GM23338 (cell line): ENCODE results near the genes LY6G6C, C4B and EGFL8.

DNA sequence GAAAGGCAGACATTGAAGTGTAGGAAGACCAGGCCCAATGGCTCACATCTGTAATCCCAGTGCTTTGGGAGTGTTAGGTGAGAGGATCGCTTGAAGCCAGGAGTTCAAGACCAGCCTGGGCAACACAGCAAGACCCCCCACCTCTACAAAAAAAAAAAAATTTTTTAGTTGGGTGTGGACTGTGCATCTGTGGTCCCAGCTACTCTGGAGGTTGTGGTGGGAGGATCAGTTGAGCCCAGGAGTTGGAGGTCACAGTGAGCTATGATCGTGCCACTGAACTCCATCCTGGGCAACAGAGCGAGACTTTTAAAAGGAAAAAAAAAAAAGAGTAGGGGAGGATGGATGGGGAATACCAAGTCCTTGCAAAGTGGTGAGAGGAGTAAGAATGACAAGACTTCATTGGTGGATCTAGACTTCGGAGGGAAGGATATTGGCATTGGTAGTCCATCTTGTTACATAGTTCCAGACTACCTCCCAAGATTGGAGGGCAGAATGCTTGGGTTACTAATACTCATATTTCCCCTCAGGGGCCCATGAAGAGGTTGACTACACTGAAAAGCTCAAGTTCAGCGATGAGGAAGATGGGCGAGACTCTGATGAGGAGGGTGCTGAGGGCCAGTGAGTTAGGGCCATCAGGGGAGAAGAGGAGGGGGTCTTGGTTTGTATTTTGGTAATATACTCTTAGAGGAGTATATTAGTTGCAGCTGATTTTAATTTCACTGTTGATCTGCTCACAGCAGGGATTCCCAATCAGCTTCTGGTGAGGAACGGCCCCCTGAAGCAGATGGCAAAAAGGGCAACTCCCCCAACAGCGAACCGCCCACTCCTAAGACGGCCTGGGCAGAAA lies 6.0 kb downstream of the PRRC2A start:
- PRO-cap: no peak
- RAMPAGE, long total RNA: no peak

GRCh38 chr6:31629515-31630166 lies 9.1 kb downstream of the PRRC2A start:
- PRO-cap: no peak
- RAMPAGE, long total RNA: no peak

GRCh38 chr6:31636044-31636502 lies 15.6 kb downstream of the PRRC2A start:
- PRO-cap: no peak
- RAMPAGE, long total RNA: no peak

DNA sequence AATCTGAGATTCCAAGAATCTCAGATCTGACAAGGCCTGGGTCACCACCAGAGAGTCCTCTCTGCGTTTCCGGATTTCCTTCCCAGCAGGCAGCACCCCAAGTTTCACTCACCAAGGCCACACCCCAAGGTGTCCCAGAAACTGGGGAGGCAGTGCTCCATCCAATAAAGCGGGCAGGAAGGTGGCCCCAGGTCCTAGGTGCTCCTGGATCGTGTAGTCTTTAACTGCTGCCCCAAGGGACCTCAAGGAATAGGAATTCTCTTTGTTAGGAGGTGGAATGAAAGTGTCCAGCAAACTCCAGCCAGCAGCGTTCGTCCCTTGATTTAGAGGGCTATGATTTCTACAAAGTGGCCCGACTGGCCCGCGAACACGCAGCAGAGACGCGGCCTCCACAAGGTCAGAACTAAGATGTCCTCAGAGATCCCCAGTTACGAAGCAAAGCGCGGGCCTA lies 344 bp downstream of the C6orf47 start:
- PRO-cap: bidirectional peak, plus-strand start at position 197 of the sequence, minus-strand start at position 253 of the sequence
- RAMPAGE, long total RNA: no peak

DNA sequence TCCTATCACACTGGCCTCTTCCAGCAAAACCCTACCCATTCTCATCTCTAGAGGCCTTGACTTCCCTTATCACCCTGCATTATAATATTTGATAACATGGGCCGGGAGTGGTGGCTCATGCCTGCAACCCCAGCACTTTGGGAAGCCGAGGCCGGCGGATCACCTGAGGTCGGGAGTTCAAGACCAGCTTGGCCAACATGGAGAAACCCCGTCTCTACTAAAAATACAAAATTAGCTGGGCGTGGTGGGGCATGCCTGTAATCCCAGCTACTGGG lies 679 bp upstream of the C6orf47 start:
- PRO-cap: no peak
- RAMPAGE, long total RNA: no peak

DNA sequence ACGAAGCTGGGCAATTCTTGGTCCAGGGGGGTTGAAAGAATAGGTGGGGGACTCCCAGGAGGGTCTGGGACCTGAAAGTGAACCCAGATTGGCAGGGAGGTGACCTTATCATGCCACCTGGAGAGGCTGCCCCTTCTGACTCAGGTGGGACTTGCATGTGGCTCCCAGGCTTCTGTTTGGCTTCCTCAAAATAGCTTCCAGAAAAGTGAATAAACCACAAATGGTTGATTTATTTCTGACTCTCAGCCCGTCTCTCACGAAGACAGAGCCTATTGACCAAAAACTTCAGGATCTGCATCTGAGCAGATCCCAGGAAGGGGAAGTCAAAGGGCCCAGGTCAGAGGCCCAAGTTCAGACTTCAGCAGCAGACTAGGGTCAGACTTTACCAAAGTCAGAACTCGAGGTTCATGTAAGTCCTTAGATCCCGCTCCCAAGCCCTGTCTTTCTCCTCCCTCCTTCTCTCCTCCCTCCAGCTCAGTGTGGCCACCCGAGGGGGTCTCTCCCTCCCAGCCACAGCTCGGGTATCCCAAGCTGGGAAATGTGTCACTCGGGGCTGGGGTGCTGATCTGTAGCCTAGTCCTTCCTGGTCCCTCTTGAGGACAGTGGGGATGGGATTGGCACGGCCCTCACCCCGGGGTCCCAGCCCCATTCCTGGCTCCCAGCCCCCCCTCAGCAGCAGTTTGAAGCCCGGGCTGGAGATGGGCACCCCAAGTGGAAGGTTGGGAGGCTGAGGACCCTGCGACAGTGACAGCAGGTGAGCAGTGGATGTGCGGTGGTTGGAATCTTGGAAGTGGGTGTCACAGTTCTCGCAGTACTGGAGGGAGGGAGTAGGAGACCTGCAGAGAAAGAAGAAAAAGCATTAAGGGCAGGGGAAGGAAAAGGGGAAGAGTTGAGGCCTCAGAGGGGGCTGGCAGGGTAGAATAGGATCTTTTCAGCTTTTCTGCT lies 1.6 kb upstream of the C6orf47 start:
- PRO-cap: no peak
- RAMPAGE, long total RNA: no peak

GRCh38 chr6:31711106-31711689 lies 4.0 kb upstream of the LY6G6D start:
- PRO-cap: no peak
- RAMPAGE, long total RNA: no peak

DNA sequence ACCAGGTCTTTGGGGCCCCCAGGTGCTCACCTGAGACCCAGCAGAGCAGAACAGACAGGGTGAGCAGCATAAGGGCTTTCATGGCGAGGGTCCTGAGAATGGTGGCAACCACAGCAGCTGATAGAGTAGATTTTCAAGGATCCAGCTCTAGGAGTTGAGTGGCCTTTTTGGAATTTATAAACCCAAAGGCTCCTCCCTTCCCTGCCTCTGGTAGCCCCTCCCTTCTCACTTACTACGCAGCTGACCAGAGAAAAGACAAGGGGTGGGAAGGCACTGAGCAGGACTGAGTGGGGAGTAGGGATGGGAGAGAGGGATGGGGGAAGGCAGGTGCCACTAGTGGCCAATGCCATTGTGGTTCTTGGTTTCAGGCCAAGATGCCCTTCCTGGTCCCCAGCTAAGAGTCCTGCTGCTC lies at the start of gene LY6G6C:
TSS of gene LY6G6C (minus strand) at position 149 of the 412 bp plus-strand sequence.
- PRO-cap: no peak
- RAMPAGE, long total RNA: no peak

- PRO-cap: bidirectional peak, plus-strand start at chr6:31729912, minus-strand start at chr6:31729792; bidirectional peak, plus-strand start at chr6:31730434, minus-strand start at chr6:31730178
- RAMPAGE, long total RNA: no peak
Measured at GRCh38 chr6:31729716-31730331, 725 bp upstream of the DDAH2 start.

- PRO-cap: bidirectional peak, plus-strand start at chr6:31794639, minus-strand start at chr6:31794416; bidirectional peak, plus-strand start at chr6:31794857, minus-strand start at chr6:31794742; bidirectional peak, plus-strand start at chr6:31795185, minus-strand start at chr6:31794917
- RAMPAGE, long total RNA: start-site peak on the minus strand at chr6:31795009-31795106, 89 and 62 reads in 2 replicates
Measured at GRCh38 chr6:31794496-31795316, 846 bp downstream of the VARS1 start.

- PRO-cap: no peak
- RAMPAGE, long total RNA: no peak
Measured at GRCh38 chr6:31838965-31840274, 11.9 kb downstream of the HSPA1B start.

GRCh38 chr6:31902398-31902629 lies 428 bp upstream of the ZBTB12 start:
- PRO-cap: bidirectional peak, plus-strand start at chr6:31902421, minus-strand start at chr6:31902085
- RAMPAGE, long total RNA: no peak

DNA sequence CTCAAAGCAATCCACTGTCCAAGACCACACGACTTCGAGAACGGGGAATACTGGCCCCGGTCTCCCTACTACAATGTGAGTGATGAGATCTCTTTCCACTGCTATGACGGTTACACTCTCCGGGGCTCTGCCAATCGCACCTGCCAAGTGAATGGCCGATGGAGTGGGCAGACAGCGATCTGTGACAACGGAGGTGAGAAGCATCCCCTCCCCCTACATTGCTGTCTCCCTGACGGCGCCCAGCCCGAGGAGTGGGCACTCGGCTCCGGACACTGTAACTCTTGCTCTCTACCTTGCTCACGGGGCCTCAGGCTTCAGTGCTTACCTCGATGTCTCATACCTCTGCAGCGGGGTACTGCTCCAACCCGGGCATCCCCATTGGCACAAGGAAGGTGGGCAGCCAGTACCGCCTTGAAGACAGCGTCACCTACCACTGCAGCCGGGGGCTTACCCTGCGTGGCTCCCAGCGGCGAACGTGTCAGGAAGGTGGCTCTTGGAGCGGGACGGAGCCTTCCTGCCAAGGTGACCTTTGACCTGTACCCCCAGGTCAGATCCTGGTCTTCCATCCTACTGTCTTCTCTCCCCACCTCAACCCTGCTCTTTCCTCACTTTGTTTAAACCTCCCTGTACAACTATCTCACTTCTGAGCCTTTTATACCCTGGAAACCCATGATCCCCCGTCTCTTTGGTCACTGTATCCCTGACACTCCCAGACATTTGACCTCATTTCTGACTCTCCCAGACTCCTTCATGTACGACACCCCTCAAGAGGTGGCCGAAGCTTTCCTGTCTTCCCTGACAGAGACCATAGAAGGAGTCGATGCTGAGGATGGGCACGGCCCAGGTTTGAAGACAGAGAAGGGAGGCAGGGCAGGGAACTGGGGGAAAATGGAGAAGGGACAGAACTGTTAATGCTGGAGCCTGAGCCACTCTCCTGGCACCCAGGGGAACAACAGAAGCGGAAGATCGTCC lies 1.4 kb downstream of the CFB start:
- PRO-cap: no peak
- RAMPAGE, long total RNA: no peak

DNA sequence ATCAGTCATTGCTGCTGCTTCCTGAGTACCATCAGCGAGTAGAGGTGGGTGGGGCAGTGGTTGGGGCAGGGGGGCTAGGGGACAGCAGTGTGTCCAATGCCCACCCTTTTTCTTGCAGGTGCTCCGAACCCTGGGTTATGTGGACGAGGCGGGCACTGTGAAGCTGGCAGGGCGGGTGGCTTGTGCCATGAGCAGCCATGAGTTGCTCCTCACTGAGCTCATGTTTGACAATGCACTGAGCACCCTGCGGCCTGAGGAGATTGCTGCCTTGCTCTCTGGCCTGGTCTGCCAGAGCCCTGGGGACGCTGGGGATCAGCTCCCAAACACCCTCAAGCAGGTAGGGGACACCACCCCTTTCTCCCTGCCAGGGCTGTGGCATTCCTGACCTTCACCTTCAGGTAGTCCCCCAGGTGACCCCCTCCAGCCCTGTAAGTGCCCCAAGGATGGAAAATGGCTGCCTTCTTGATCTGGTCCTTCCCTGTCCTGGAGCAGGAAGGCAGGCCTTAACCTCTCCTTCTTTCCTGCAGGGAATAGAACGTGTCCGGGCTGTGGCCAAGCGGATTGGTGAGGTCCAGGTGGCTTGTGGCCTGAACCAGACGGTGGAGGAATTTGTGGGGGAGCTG lies 3.1 kb downstream of the DXO start:
- PRO-cap: no peak
- RAMPAGE, long total RNA: no peak

DNA sequence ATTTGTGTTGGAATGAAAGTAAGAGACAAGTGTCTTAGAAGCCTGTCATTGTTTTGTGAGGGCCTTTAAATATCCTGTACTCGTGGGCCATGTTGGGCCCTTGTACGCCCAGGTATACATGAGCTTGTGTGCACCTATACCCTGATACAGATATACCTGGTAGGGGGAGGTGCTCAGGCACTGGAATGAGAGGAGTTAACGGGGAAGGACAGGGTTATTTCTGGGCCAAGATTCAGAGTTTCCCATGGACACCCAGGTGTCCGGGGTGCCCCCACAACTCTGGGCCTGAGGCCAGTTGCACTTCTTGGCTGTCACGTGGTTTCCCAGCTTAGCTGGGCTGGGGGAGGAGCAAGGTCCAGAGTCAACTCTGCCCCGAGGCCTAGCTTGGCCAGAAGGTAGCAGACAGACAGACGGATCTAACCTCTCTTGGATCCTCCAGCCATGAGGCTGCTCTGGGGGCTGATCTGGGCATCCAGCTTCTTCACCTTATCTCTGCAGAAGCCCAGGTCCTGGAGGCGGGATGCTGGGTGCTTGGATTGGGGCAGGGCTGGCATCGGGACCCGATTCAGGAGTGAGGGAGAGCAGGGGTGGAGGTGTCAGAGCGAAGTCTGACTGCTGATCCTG lies at the start of gene C4B:
TSS of gene C4B (plus strand) at position 391 of the 624 bp plus-strand sequence.
- PRO-cap: no peak
- RAMPAGE, long total RNA: no peak

DNA sequence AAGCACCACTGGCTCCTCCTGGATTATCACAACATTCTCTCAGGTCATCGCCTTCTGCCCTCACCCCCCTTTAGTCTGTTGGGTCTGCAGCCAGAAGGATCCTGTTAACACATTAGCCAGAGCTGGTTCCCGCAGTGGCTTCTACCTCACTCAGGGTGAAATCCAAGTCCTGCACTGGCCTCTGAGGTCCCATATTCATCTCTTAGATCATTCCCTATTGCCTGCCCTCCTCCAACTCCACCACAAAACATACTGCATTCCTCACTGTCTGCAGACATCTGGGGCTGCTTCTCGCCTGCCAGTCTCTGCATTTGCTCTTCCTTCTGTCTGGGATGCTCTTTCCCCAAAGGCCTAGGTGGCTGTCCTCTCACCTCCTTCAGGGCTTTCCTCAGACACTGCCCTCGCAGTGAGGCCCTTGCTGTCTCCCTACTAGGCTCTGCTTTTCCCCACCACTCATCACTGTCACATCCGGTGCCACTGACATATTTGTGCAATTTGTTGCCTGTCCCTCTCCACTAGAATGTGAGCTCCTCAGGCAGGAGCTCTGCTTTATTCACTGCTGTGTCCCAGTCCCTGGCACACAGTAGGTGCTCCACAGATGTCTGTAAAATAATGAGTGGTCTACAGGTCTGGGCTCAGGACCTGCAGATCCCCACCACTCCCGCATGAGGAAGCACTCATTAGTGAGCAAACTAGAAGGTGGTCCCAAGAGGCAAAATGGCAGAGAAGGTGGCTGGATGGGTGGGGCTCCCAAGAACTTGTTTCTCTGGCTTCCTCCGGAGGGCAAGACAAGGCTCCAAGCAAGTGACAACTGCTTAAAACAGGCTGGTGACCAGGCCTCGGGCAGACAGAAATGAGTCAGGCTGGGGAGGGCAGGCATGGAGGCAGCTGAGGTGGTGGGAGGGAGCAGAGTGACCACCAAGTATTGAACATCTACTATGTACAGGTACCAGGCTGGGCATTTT lies 33.7 kb downstream of the TNXB start:
- PRO-cap: no peak
- RAMPAGE, long total RNA: no peak

DNA sequence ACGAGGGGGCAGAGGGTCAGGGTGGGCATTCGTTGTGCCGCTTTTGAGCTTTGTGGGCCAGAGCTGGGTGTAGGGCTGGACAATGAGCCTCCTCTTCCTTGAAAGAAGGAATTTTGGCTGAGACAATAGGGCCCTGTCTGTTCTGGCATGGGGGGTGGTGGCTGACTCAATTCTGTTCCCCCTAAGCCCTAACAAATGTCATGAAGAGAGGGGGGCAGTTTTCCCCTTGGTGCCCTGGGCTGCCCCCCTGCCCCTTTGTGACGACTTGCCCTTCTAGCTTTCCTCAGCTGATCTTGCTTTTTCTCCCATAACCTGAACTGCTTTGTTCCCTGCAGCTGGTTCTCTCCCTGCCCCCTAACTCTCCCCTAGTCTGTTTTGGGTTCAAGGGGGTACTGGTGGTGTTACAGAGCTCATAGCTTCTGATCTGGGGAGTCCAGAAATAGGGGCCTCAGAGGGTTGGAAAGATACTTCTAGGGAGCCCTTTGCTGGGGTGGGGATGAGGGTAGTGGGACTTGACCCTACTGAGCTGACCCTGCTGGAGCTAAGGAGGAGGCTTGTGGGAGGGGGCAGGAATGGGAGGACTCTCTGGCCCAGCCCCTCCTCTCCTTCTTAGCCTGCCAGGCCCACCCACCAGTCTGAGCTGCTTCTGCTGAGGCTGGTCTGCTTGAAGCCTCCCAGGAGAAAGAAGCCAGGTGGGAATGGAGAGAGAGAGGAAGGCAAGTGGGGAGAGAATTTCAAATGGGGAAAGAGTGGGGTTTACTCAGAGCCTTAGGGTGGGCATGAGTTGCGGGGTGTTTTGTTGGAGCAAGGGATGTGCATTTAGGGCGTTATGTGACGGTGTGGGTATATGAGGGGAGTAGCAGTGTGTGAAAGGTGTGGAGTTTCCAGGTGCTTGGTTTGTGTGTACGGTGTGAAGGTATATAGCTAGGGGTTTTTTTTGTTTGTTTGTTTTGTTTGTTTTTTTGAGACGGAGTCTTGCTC lies at the start of gene EGFL8:
TSS of gene EGFL8 (plus strand) at position 630 of the 981 bp plus-strand sequence.
- PRO-cap: no peak
- RAMPAGE, long total RNA: no peak

- PRO-cap: no peak
- RAMPAGE, long total RNA: no peak
Measured at GRCh38 chr6:32167640-32168553, 3.5 kb downstream of the EGFL8 start.

DNA sequence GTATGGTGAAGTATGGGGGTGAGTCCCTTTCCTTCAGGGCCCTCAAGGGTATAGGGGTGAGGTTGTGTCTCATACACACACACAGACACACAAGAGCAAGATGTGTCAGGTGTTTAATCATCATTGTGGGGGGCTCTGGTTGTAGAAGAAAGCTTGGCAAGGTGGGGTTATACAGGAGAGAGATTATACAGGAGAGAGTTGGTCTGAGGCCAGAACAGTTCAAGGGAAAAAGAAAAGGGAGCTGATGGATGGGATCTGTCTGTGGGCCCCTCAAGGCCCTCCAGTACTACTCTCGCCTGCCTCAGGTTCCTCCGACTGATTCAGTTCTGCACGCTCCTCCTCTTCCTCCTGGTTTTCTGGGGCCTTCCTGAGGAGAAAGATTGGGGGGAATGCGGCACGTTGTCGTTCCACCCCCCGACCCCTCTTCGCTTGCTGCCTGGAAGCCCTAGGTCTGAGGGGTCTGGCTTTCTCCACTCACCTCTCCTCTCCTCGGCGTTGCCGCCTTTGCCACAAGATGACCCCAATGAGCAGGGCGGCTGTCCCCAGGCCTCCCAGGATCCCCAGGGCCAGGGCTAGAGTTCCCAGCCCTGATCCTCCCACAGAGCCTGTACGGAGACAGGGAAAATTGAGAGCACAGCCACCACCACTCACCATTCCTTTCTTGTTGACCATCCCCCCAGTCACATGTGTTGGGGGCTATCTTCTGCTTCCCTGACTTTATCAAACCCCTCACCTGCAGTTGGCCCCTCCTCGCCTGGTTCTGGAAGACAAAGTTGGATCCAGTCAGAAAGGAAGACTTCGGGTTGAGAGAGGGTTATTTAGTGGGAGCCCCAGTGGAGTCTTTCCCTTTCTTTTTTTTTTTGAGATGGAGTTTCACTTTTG lies 2.9 kb downstream of the RNF5 start:
- PRO-cap: no peak
- RAMPAGE, long total RNA: no peak

DNA sequence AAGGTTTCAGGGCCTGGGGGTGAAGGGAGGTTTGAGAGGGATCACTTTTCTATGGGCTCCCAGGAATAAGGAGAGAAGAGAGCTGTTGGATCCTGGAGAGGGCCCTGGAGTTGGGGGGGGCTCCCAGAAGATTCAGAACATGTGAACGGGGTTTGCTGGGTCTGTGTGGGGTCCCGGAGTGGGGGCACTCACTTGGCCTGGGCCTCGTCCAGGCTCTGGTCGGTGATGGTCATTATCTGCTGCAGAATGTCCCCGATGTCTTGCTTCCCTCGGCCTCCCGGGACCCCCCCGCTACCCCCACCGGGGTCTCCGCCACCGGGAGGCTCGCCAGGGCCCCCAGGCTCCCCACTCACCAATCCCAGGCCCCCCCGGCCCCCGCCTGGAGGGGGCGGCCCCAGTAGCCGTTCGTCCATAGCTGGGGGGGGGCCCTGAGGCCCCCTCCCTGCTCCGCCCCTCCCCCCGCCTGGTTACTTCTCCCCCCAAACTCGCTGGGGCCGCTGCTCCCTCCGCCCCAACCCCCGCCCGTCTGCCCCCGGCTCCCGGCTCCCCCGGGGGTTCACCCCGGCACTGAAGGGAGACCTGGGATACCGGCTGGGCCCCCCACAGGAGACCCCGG lies 391 bp downstream of the PBX2 start:
- PRO-cap: bidirectional peak, plus-strand start at position 191 of the sequence, minus-strand start outside the sequence
- RAMPAGE, long total RNA: no peak